Spinal cord (tissue), 3 donors: ENCODE measurements around a stretch of chr12.

DNA sequence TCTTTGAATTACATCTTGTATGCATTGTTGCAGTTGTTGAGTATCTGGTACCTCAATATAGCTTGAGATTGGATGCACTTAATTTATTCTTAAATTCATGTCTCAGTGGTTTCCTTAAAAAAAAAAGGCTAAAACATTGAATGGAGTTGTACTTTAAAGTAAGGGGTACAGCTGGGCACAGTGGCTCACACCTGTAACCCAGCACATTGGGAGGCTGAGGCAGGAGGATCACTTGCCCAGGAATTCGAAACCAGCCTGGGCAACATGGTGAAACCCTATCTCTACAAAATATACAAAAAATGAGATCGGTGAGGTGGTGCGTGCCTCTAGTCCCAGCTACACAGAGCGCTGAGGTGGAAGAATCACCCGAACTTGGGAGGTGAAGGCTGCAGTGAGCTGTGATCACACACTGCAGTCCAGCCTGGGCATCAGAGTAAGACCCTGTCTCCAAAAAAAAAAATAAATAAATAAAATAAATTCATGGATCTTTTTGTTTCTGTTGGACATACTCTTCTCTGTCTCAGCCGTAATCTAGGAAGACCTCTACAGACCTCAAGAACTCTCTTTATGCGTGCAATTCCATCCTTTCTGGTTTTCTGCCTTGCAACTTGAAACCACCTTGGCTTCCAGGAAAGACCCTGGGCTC, 25.8 kb downstream of the EID3 start:
- PRO-cap = no peak
- RAMPAGE, long total RNA = no peak

- PRO-cap = no peak
- RAMPAGE, long total RNA = no peak
These were observed 48.3 kb upstream of the CHST11 start for GRCh38 chr12:104408451-104408920.

DNA sequence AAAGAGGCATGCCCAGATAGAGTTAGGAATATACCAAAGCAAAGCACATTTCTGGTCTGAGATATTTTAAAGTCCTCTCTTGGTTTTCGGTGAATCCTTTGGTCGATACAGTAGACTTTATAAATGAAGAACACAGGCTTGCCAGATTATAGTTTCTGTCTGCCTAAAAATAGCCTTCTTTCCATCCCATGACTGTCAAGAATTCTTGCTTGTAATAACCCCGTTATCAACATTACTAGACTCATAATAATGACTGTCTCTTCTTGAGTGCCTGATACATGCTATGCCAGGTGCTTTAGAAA, 30.1 kb downstream of the CHST11 start:
- PRO-cap = no peak
- RAMPAGE, long total RNA = no peak

DNA sequence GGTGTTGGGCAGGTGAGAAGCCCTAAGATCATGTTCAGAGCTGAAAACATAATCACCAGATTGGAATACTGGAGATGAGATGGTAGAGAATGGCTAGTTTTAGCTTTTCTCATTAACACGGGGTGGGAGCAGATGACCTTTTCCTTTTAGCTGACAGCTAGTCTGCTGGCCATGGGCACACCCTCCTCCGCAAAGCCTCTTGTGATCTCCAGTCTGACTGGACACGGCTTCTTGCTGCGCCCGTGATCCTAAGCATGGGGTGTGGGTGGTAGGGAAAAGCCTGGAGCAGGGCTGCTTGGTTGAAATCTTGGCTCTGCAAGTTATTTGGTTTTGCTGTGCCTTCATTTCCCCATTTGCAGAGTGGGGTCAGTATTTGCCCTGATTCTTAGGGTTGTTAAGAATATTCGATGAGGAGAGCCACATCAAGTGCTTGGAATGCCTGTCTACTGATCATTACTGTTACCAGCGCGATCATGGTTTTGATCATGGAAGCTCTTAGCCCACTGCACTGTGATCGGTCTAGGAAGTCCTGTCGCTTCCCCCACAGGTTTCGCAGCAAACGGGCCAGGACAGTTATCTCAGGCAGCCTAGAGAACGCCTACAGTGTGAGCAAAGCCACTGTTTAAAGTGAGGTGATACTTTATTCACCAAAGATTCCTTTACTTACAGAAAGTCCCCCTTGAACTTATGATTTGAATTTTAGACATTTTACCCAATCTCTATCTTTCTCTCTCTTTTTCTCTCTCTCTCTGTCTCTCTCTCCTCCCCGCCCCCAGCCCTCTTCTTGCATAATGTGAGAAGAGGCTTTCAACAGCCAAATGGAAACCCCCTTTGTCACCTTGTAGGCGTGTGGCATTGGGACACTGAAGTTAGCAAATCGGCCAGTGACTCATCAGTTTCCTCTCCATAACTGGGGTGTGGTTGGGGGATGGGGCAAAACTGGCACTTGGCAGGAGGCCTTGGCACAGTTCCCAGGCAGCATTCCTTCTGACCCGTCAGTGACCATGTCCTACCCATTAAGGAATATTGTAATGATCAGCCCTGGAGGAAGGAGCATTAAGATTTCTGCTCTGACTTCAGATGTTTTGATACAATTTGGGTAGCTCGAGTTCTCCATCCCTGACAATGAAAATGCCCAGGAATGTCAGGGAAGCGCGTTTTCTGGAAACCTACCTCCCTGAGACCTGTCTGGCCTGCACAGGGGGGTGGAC, 214.7 kb downstream of the CHST11 start:
- PRO-cap = no peak
- RAMPAGE, long total RNA = no peak

- PRO-cap = no peak
- RAMPAGE, long total RNA = no peak
These were observed 216.8 kb downstream of the CHST11 start for GRCh38 chr12:104673401-104674038.

DNA sequence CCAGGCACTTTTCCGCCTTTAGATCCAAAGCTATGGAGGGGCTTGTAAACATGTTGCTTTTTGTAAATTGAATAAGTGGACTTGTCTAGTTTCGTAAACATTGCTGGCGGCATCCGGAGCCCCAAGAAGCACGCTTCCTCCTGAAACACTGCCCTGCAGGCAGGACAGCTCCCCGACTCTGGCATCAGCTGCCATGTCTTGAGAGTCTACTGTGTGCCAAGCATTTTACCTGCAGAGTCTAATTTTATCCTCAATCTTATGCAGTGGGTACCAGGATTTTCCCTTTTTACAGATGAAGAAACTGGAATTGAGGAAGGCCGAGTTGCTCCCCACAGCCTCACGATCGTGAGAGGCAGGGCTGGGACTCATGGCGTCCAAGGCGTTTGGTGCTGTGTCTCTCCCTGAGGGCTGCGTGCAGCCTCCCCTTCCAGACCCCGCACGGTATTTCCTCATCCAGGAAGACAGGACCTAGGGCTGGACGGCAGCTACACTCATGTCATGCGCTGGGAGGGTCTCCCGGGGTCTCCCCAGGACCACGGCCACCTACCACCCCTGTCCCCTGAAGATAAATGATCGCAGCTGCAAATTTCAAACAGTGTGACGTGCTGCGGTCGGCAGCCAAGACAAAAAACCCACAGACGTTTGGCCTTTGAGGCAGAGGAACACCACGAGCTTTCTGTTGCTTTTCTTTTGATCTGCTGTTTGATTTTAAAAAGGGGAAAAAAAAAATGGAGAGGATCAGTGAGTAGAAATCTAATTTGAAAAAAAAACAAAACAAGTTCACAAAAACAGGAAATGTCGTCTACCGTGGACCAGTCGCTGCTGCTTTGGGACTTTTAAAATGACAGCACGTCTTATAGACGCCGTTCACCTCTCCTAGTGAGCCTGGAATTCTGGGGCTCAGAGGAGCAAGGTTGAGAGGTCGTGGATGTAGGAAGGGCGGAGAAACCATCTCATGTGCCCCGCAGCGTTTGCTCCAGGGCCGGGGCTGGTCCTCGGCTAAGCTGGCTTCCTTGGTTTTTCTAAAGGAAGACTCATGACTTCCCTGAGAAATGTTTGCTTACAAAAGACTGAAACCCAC, 237.7 kb downstream of the SLC41A2 start:
- PRO-cap = no peak
- RAMPAGE, long total RNA = no peak

DNA sequence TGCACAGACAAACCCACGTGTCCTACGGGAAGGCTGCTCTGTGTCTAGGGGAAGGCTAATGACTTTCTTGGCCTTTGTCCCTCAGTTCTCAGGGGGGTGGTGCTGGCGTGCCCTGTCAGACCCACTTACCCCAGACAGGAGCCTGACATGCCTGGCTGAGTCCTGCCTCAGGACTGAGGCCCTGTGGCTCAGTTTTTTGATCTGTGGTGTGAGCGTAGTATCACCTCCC, 235.3 kb downstream of the SLC41A2 start:
- PRO-cap = no peak
- RAMPAGE, long total RNA = no peak

- PRO-cap = no peak
- RAMPAGE, long total RNA = no peak
These were observed 233.9 kb downstream of the SLC41A2 start for GRCh38 chr12:104724280-104724513.

DNA sequence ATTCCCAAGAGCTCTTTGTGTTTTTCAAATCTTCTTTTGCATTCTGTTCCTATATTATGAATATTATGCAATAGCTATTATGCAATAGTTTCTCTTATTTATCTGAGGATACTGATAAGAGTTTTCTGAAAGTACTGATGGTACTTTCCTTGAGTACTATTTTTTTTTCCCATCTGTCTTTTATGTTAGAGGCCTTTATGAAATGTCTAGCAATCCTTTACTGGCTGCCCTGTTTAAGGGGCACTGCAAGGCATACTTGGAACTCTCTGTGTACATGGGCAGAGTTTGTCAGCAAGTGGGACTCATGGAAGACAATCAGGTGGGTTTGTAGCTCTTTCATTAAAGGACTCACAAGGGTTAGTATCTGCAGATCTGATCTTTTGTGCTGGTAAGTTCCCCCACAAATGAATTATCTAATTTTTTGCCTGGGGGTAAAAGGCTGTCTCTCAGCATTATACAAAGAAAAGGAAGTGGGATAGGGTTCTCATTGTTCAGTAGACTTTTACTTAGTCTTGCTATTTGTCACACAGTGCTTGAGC, 93.3 kb downstream of the SLC41A2 start:
- PRO-cap = no peak
- RAMPAGE, long total RNA = no peak

DNA sequence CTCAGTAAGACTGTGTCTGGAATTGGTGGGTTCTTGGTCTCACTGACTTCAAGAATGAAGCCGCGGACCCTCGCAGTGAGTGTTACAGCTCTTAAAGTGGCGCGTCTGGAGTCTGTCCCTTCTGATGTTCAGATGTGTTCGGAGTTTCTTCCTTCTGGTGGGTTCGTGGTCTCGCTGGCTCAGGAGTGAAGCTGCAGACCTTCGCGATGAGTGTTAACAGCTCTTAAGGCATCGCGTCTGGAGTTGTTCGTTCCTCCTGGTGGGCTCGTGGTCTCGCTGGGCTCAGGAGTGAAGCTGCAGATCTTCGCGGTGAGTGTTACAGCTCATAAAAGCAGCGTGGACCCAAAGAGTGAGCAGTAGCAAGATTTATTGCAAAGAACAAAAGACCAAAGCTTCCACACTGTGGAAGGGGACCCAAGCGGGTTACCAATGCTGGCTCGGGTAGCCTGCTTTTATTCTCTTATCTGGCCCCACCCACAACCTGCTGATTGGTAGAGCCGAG, 53.5 kb downstream of the SLC41A2 start:
- PRO-cap = no peak
- RAMPAGE, long total RNA = no peak

DNA sequence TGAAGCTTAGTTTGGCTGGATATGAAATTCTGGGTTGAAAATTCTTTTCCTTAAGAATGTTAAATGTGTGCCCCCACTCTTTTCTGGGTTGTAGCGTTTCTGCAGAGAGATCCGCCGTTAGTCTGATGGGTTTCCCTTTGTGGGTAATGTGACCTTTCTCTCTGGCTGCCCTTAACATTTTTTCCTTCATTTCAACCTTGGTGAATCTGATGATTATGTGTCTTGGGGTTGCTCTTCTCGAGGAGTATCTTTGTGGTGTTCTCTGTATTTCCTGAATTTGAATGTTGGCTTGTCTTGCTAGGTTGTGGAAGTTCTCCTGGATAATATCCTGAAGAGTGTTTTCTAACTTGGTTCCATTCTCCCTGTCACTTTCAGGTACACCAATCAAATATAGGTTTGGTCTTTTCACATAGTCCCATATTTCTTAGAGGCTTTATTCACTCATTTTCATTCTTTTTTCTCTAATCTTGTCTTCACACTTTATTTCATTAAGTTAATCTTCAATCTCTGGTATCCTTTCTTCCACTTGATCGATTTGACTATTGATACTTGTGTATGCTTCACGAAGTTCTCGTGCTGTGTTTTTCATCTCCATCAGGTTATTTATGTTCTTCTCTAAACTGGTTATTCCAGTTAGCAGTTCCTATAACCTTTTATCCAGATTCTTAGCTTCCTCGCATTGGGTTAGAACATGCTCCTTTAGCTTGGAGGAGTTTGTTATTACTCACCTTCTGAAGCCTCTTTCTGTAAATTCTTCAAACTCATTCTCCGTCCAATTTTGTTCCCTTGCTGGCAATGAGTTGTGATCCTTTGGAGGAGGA, 52.3 kb downstream of the APPL2 start:
- PRO-cap = no peak
- RAMPAGE, long total RNA = no peak

- PRO-cap = no peak
- RAMPAGE, long total RNA = no peak
These were observed 137.9 kb downstream of the C12orf75 start for GRCh38 chr12:105468277-105468935.

GRCh38 chr12:106065132-106066335, 73.2 kb downstream of the NUAK1 start:
- PRO-cap = no peak
- RAMPAGE, long total RNA = no peak

DNA sequence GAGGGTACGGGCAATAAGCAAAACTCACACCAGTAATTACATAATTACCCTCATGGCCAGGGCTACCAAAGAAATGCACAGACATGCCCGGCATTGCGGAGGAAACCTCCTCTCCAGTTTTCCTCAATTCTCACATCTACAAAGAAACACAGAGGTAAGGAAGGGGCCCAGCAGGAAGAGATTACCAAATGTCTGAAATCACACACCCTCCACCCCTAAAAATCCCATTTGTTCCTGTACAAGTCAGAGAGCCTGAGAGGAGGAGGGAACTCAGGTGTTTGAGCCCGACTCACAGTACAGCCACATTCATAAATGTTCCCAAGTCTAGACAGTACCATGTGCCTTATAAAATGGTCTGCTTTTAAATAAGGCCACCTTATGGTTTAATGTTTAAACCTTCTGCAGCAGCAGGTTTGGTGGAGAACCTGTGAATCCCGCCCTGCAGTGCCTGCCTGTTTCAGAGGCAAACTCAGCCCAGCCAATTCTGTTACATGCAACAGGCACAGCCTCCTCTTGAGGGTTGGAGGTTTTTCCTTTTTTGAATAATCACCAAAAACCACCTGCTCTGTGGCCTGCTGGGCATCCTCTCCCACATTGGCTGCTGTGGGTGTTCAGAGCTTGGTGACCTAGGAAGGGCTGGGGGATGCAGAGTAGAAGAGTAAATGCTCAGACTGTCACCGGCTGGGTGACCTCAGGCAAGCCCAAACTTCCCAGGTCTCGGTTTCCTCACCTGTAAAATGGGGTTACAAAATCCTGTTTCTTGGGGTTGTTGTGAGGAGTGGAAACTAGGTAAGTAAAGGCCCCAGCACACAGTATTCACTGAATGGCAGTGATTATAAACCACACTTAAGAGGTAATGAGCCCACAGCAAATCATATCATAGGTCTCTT, 28.1 kb downstream of the NUAK1 start:
- PRO-cap = no peak
- RAMPAGE, long total RNA = no peak

DNA sequence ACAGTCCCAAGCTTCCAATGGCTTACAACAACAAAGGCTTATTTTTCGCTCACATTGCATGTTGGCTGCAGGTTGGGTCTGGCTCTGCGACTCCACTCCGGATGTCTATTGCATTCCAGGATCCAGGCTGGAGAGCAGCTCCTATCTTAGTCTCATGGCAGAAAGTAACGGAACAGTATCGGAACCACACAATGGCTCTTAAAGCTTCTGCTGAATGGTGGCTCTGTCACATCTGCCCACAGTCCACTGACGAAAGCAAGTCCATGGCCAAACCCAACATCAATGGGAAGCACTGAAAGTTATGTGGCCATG, 54.5 kb downstream of the CKAP4 start:
- PRO-cap = no peak
- RAMPAGE, long total RNA = no peak

- PRO-cap = no peak
- RAMPAGE, long total RNA = no peak
These were observed 8.6 kb downstream of the CKAP4 start for GRCh38 chr12:106239267-106239647.

DNA sequence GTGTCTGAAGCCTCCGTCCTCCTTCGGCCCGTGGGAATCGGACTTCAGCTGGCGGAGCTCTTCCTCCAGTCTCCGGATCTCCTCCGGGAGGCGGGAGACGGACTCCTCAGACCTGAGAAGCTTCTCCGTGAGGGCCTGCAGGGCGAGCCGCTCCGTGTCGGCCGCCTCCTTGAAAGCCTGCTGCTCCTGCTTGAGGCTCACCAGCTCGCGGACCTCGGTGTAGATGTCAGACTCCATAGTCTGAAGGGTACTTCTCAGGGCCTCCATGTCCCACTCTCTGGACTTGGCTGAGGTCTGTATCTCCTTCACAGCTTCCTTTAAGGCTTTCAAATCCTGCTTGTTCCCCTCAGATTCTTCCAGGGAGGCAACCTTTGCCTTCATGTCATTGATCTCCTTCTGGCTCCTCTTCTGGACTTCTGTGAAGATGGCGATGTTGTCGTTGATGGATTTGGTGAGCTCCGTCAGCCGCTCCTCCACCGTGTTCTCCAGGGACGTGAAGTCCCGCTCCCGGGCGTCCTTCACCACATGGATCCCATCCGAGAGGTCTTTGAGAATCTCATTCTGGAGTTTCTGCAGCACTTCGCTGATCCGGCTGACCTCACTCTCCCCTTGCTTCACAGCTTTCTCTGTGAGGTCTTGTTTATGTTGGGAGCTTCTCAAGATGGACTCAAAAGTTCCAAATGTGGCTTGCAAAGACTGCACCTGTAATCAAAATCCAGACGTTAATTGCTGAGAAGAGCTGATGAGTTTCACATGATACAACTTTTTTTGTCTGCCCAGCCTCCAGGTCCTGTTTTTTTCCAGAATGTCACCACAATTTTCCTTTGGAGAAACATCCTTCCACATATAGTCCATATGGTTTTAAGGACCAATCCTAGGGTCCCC, 7.9 kb downstream of the CKAP4 start:
- PRO-cap = no peak
- RAMPAGE, long total RNA = no peak

- PRO-cap = no peak
- RAMPAGE, long total RNA = no peak
These were observed 1.9 kb upstream of the CKAP4 start for GRCh38 chr12:106249580-106250218.

DNA sequence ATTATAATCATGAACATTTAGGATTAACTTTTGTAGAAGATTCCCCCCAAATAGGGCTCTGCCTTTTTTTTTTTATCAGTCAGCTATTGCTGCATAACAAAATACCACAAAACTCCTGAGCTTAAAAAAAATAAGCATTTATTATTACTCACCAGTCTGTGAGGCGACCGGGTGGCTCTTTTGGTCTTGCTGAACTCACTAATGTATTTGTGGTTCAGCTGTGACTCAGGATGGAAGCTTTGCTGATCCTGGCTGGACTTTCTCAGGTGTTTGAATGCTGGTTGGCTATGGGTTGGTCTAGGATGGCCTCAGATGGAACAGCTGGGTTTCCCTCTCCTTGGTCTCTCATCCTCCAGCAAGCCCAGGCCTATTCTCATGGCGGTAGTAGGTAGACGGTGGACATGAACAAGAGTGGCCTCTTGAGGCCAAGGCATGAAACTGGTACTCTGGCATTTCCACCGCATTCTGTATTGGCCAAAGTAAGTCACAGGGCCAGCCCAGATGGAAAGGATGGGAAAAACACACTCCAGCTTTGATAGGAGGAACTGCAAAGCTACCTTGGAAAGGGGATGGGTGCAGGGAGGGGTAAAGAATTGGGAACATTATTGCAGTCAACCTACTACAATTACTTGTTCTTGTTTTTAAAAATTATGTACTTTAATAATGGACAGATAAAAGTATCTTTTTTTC, 11.8 kb upstream of the POLR3B start:
- PRO-cap = no peak
- RAMPAGE, long total RNA = no peak

DNA sequence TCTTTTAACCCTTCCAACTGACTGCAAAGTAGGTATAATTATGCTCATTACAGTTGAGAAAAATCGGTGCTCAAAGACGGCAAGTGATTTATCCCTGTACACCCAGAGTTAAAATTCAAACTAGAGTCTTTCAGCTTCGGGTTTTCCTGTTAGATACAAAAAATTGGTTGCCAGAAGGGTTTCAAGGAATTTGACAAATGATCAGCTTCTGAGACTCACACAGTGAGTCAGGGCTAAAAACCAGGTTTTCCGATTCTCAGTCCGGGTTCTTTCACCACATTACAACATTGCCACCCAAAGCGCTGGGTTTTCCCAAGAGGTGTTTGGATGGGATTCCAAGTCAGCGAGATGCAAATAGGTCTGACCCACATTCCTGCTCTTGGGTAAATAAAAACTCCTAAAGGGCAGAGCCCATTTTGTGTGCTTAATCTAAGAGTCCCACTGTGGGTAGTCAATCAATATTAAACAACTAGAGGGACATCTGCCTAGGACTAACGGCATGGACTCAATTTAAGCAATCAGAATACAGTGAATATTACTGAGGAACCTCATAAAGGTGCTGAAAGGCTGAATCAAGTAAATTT, 5.5 kb upstream of the RIC8B start:
- PRO-cap = no peak
- RAMPAGE, long total RNA = no peak